ENCODE measurements around a stretch of chr17.

DNA sequence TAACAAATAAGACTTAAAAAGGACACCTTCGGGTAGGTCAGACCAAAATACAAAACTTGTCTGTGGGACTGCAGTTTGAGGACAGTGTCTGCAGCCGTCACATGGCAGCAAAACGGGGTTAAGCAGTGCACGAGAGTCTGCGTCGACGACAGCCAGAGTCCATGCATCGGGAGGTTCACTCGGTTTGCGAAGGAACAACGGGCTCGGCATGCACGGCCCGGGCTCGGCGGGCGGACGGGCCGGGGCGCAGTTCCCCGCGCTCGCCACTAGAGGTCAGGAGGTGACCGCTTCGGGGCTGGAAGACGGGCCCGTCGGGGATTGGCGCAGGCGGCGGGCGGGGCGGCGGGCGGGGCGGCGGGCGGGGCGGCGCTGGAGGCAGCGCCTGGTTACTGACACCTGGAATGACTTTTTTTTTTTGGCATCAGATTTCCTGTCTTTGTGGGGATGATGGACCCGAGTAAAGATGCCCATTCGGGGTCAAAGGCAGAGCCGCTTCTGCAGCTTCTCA lies 6.4 kb downstream of the SCGB1C2 start:
- RAMPAGE, long total RNA: no peak
- RRBS: no CpG with 5 or more reads among the region's 44 CpGs

DNA sequence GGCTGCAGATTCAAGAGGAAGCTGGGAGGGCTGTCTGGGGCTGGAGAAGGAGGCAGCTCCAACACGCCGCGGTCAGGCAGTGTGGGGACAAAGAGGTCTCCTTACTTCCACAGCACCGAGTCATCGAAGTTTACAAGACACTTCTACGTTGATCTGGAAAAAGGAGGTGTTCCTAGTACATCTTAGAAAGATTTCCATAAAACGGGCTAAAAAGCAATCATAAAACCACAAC lies 17.9 kb upstream of the DOC2B start:
- RAMPAGE, long total RNA: no peak
- RRBS: no CpG with 5 or more reads among the region's 7 CpGs

DNA sequence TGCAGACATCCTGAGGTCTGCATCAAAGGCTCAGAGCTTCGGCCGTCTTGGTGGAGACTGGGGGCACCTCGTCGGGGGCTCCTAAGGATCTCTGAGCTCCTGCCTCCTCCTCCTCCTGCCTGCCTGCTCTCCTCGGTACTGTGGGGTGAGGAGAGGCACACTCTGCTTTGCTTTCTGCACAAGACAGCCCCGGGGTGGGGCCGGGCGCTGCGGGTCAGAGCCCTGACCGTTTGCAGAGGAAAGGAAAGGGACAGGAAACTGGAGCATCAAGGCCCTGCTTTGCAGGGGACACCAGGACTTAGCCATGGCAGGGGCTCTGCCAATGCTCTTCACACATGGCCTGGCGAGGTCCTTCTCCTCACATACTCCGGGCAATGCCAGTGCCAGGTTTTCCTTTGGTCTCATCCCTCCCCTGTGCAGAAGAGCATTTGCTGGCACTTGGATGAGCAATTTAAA lies 23.7 kb upstream of the DOC2B start:
- RAMPAGE, long total RNA: no peak
- RRBS: no CpG with 5 or more reads among the region's 12 CpGs

DNA sequence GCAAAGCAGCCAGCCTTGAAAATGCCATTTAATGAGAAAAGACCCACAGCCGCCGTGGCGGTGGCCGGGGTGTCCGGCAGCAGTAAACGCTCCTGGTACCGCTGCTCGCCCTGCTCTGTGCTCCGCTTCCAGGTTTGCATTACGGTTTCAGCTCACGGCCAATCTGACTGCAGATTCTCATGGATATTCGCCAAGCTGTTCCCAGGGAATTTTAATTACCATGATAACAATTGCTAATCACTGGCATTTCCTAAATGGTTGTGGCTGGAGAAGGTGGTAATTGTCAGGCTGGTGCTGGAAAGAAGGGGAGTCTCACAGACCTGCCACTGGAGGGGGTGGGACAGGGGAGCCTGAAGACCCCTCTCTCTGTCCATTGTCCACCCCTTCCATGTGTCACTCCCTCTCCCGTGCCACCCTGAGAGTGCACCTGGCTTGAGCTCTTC lies 78.2 kb upstream of the DOC2B start:
- RAMPAGE, long total RNA: no peak
- RRBS: 5% methylated on average over 4 of the region's 13 CpGs

DNA sequence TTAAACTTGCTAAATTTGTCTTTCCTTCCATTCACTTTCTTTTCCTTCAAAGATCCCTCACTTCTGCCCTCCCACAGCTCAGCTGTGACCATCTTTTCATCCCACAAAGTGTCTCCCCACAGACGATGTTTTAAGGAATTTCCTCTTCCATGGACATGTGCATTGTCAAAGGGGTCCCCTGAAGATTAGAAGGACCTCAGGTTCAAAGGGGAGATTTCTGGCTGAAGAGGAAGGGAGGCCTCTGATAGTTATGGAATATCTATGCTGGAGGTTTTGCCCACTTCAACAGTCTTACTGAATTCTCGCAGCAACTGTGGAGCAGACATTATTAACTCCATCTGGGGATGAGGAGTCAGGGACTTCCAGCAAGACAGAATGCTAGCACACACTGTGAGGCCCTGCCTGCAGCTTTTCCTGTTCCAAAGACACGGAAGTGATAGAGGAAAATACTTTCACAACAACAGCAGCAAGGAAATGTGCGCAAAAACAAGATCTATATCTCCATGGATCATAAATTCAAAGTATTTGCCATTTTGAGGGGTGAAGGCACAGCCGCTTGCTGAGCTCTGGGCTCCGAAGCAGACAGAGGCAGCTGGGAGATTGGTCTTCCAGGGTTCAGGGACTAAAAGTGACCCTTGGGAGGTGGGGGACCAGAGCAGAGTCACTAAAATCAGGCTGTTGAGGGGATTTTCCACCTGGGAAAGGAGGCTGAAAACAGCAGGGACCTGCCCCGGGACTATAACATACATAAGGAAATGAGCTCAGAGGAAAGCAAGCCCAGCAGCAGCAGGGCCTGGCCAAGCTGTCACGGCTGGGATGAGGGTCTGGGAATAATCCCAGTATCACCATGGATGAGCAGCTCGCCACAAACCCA lies 72.8 kb downstream of the RPH3AL start:
- RAMPAGE, long total RNA: no peak
- RRBS: no CpG with 5 or more reads among the region's 9 CpGs

GRCh38 chr17:301608-302740 lies 50.6 kb downstream of the RPH3AL start:
- RAMPAGE, long total RNA: no peak
- RRBS: no CpG with 5 or more reads among the region's 53 CpGs

DNA sequence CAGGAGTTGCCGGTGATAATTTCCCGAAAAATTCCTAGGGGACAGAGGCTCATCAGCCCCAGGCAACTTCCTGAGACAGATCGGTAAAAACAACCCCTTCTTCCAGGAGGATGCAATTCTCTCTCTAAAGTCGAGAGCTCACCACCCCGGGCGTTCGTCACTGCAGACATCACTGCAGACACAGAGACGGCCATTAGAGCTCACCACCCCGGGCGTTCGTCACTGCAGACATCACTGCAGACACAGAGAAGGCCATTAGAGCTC lies 19.7 kb downstream of the RPH3AL start:
- RAMPAGE, long total RNA: no peak
- RRBS: 78% methylated on average over 1 of the region's 11 CpGs

DNA sequence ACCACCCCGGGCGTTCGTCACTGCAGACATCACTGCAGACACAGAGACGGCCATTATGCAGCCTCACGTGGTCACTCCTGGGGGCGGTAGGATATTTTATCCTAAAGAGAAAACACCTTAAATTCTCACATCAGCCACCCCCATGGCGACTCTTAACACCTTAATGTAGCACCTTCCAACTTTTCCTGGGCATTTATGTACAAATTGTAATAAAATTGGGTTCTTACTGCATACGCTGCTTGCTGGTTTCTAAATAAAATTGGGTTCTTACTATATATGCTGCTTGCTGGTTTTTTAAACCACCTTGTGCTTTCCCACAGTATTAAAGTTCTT lies 19.4 kb downstream of the RPH3AL start:
- RAMPAGE, long total RNA: no peak
- RRBS: no CpG with 5 or more reads among the region's 8 CpGs

- RAMPAGE, long total RNA: no peak
- RRBS: no CpG with 5 or more reads among the region's 5 CpGs
Measured at GRCh38 chr17:637400-638323, 77.0 kb downstream of the VPS53 start.

GRCh38 chr17:755861-756771 lies 4.1 kb upstream of the GEMIN4 start:
- RAMPAGE, long total RNA: no peak
- RRBS: no CpG with 5 or more reads among the region's 18 CpGs

GRCh38 chr17:848053-848320 lies 65.8 kb downstream of the MRM3 start:
- RAMPAGE, long total RNA: no peak
- RRBS: no CpG with 5 or more reads among the region's 11 CpGs

DNA sequence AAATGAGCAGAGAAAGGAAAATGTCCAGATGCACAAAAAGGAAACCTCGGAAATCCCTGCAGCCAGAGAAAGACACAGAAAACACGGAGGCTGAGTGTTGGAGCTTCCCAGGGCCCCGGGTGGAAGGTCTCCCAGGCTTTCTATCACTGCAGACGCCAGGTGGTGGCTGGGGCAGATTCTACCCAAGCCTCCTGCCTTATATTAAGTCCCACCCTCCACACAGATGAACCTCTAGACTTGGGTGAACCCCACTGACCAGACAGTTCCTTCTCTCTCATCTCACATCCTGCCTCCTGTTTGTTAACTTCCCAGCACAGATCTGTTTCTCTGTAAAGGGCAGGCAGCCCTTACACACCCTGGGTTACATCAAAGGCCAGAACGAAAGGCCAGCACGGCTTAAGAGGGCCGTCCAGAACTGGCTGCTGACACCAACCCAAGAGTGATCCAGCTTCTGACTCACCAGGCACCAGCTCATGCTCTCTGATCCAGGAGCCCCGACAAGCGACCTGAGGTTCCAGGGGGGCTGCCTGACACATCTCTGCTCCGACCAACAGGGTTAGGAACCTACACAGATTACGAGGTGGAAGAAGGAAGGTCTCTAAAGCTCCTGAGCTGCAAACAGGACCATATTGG lies 86.8 kb downstream of the MRM3 start:
- RAMPAGE, long total RNA: no peak
- RRBS: no CpG with 5 or more reads among the region's 11 CpGs

DNA sequence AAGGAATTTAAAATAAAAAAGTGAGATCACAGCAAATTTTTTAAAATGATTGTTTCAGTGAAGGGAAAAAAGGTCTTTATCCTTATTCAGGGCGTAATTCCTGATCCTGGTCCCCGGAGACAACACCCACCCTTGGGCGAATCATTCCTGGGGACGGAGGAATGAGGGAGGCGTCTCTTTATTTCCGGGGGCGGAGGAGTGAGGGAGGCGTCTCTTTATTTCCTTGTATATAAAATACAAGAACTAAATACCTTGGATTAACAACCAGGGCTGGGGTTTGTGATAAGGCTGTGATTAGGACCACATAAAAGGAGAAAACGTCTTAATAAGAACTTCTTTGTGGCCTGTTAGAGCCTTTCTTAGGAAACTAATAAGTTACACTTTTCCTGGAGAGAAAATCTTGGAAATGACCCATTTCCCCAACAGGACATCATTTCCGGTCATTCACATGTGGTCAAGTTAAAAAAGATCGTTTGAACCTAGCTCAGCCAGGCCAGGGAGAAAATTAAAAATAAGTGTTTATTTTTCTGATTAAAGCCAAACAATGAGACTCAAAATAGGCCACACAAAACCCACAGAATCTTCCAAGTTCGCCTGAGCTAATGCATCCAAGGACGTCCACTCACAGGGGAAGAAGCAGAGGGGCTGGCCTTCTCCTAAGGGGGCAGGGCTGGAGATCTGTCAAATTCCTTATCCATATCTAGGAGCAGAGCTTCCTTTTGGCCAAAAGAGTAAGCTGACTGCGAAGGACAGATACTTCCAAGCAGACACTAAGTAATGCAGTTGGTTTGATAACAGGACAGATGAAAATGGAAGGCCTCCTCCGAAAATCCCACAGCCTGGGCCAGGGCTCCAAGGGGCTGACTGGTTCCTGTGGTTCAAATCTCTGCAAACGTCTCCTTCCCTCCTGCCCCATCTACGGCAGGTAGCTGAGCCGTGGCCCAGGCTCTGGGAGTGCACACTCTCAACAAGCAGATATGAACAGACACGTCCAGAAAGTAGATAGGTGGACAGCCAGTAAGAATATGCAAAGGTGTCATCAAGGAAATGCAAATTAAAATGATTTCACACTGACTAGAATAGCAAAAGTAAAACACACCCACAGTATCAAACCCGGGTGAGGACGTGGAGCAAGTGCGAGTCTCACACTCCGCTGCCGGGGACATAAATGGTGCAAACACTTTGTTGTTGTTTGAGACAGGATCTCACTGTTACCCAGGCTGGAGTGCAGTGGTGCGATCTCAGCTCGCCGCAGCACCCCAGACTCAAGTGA lies 98.4 kb downstream of the MRM3 start:
- RAMPAGE, long total RNA: no peak
- RRBS: 56% methylated on average over 8 of the region's 27 CpGs

- RAMPAGE, long total RNA: no peak
- RRBS: no CpG with 5 or more reads among the region's 2 CpGs
Measured at GRCh38 chr17:900362-900623, 79.3 kb downstream of the NXN start.

DNA sequence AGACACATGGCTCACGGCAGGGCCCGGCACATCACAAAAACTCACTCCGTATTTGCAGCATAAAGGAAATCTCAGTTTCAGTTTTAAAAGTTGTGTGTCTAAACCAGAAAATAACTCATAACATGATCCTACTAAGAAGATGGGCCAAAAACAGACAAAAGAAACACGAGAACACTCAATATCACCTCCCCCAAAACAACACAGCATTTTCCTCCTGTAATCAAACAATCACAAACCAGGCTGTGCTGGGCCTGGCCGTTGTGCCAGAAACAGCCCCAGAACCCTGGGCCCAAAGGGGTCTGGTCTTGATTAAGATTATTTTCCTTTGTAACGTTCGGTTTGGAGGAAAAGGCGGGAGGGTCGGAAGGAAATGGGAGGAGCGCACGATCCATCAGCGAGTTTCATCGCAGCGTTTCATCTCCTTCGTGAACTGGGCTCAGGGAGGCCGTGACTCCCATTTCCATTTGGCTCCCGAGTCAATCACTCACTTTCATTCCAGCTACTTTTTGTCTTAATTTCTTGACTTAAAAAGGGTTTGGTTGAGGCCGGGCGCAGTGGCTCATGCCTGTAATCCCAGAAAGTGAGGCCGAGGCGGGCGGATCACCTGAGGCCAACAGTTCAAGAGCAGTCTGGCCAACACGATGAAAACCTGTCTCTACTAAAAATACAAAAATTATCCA lies 61.5 kb downstream of the NXN start:
- RAMPAGE, long total RNA: no peak
- RRBS: no CpG with 5 or more reads among the region's 23 CpGs

GRCh38 chr17:950395-950920 lies 29.1 kb downstream of the NXN start:
- RAMPAGE, long total RNA: no peak
- RRBS: no CpG with 5 or more reads among the region's 16 CpGs

- RAMPAGE, long total RNA: no peak
- RRBS: no CpG with 5 or more reads among the region's 8 CpGs
Measured at GRCh38 chr17:1098305-1098660, 81.5 kb downstream of the ABR start.

DNA sequence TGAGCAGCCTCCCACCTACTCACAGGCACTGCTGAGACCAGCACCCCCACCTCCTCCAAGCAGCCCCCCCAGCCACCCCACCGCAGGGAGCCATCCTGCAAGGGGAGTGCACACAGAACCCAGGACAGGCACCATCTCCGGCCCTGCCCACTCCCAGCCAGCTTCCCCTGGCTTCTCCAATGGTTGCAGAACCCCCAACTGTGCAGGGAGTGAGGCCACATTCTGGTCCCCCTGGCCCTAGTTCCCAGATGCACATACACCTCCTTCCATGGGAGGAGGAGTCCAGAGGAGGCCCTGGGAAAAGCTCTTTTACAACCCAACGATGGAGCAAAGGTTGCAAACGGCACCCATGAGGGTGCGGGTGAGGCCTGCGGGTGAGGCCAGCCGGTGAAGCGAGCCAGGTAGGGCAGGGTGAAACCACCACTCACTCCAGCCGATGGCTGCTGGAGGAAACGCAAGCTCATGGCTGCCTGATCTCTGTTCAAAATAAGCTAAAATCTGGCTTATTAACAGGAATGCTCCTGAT lies 69.7 kb downstream of the ABR start:
- RAMPAGE, long total RNA: no peak
- RRBS: no CpG with 5 or more reads among the region's 10 CpGs

DNA sequence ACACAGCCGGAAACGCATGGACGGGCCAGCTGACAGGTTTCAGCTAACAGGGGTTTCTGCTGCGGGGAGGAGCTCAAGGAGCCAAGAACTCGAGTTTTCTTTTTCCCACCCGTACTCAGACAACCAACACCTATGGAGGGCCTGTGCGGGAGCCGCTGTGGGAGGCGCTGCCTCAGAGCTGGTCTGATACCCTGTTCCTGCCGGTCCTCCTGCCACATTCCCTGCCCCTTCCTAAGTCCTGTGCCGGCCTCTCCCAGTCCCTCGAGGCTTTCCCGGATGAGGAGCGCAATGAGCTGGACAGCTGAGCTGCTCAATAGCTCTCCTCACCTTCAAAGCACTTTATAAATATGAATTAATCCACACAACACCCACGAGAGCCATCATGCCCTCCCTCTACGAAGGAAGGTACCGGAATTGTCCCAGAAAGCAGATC lies 6.2 kb downstream of the ABR start:
- RAMPAGE, long total RNA: no peak
- RRBS: 47% methylated on average over 1 of the region's 17 CpGs

GRCh38 chr17:1179193-1179401 lies 684 bp downstream of the ABR start:
- RAMPAGE, long total RNA: no peak
- RRBS: under 1% methylated on average over 15 of the region's 16 CpGs

Measured in epithelial cell of alveolus of lung (primary cell).